Ovary (tissue), 7 donors: ENCODE data around the genes FCGR3B and DUSP12.

DNA sequence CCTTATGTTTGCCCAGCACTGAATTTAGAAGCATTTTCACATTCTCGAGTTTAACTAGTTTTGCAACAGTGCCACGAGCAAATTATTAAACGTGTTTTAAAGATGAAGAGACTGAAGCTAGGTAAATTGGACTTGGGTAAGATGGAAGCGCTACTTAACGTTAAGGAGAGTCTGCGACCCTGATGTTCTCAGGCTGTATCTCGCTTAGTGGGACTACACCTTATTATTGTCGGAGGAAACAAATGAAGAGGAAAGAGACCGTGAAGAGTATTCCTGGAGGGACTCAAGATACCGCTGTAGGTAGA lies 32.5 kb upstream of the CFAP126 start:
- PRO-cap, 7 experiments = no peak in any of the 7 experiments
- RAMPAGE, long total RNA, 2 experiments = no peak in any of the 2 experiments

- PRO-cap, 7 experiments = no peak in any of the 7 experiments
- RAMPAGE, long total RNA, 2 experiments = no peak in any of the 2 experiments
Observed at GRCh38 chr1:161487209-161487931, 17.9 kb upstream of the FCGR2A start.

DNA sequence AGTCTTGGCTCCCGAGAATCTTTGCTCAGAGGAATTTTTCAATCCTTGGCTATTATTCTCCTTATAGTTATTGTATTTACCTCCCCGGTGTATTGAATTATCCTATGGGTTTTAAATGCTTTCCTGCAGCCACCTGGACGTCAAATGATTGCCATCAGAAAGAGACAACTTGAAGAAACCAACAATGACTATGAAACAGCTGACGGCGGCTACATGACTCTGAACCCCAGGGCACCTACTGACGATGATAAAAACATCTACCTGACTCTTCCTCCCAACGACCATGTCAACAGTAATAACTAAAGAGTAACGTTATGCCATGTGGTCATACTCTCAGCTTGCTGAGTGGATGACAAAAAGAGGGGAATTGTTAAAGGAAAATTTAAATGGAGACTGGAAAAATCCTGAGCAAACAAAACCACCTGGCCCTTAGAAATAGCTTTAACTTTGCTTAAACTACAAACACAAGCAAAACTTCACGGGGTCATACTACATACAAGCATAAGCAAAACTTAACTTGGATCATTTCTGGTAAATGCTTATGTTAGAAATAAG lies 6.4 kb upstream of the HSPA6 start:
- PRO-cap, 7 experiments = no peak in any of the 7 experiments
- RAMPAGE, long total RNA, 2 experiments = no peak in any of the 2 experiments

DNA sequence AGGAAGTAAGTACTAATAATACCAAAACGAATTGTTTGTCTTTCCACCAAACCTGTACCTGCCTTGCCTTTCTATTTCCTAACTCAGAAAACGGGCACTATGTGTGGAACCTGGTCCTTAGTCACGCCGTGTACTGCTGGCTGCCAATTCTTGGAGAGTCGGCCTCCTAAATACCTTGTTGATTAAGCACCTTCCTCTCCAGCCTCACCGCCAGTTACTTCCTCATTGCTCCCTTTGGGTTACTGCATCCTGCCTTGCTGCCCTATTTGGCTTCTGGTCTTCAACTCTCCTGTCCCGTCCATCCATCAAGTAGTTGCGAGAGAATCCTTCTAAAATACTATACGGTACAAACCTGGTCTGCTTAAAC lies 9.0 kb downstream of the FCGR3A start:
- PRO-cap, 7 experiments = no peak in any of the 7 experiments
- RAMPAGE, long total RNA, 2 experiments = no peak in any of the 2 experiments

GRCh38 chr1:161630952-161631798 lies at the start of gene FCGR3B:
Gene FCGR3B (minus strand): TSS chr1:161631176.
- PRO-cap, 7 experiments = no peak in any of the 7 experiments
- RAMPAGE, long total RNA, 2 experiments = start-site peak on the minus strand in 1 of 2 experiments, at chr1:161631114-161631890 at its widest, 8 reads per replicate

GRCh38 chr1:161739697-161740409 lies 9.7 kb upstream of the DUSP12 start:
- PRO-cap, 7 experiments = peak in 2 of 7 experiments; most common plus-strand start chr1:161740203 (in 1); most common minus-strand start chr1:161739982 (in 1)
- RAMPAGE, long total RNA, 2 experiments = no peak in any of the 2 experiments

DNA sequence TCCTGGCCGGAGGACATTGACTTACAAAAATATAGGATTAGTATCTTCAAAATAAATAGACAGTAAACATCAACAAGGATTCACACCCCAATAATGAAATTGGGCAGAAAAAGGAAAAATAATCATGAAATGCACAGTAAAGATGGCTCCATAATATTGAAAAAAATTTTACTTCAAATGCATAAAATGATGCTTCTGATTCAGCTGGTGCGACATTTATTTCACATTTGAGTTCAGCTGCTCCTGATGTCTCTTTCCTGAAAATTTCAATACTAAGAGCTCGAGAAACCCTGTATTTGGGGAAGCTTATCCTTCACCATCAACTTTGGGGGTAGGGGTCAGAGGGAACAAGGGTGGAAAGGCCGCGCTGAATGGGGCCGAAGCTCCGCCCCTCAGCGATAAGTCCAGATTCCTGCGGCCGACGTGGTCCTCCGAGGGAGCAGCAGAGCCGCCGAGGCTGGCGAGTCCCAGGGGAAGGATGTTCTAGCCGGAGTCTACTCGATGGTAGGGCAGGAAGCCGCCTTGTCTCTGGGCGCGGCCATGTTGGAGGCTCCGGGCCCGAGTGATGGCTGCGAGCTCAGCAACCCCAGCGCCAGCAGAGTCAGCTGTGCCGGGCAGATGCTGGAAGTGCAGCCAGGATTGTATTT lies at the start of gene DUSP12:
DUSP12 (plus strand) TSS at position 525 of the 647 bp plus-strand sequence.
- PRO-cap, 7 experiments = peak in 7 of 7 experiments; most common plus-strand start position 541 of the sequence (in 6); most common minus-strand start position 394 of the sequence (in 3)
- RAMPAGE, long total RNA, 2 experiments = start-site peak on the plus strand in 1 of 2 experiments, centred at position 551 of the sequence, 222 reads per replicate

- PRO-cap, 7 experiments = no peak in any of the 7 experiments
- RAMPAGE, long total RNA, 2 experiments = no peak in any of the 2 experiments
Observed at GRCh38 chr1:161890896-161891669, 125.0 kb downstream of the ATF6 start.

GRCh38 chr1:162024166-162024701 lies 565 bp upstream of the OLFML2B start:
- PRO-cap, 7 experiments = no peak in any of the 7 experiments
- RAMPAGE, long total RNA, 2 experiments = no peak in any of the 2 experiments

DNA sequence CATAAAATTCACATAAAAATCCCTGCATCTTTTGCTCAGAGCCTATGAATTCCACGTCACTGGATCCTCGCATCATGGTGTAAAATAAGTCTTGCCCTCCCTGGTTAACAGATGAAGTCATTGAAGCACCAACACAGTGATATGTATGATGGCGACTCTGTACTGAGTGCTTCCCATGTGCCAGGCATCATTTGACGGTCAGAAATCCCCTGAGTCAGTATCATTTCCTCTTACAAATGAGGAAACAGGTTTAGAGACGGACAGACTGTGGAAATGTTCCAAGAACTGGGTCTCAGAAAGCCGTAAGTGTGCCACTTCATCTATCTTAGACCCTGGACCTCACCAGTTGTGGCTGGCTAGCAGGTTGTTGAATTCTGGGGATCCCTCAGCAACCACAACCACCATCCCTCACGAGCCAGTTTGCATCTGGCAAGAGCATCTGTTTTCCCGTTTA lies 5.1 kb upstream of the OLFML2B start:
- PRO-cap, 7 experiments = no peak in any of the 7 experiments
- RAMPAGE, long total RNA, 2 experiments = no peak in any of the 2 experiments

DNA sequence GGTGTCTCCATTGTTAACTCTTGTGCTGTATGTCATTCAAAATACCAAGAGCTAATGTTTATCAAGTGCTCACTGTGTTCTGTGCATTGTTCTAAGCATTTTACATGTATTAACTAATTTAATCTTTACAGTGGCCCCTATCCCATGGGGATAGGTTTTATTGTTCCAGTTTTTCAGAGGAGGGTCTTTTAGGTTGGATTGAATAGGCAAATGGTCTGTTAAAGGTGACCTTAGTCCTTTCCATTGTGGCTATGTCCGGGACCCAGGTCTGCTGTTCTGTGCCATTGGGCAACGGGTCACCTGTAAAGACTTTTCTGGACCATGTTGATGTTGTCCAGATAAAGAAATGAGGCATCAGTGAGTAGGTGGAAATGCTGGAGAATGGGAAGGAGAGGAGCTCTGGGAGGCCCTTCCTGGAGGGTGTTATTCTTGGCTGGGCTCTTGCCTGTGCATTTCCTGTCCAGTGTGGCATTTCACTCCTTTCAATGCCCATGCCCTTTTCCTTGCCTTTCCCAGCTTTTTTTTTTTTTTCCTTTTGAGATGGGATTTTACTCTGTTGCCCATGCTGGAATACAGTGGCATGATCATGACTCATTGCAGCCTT lies 11.6 kb downstream of the NOS1AP start:
- PRO-cap, 7 experiments = no peak in any of the 7 experiments
- RAMPAGE, long total RNA, 2 experiments = no peak in any of the 2 experiments

DNA sequence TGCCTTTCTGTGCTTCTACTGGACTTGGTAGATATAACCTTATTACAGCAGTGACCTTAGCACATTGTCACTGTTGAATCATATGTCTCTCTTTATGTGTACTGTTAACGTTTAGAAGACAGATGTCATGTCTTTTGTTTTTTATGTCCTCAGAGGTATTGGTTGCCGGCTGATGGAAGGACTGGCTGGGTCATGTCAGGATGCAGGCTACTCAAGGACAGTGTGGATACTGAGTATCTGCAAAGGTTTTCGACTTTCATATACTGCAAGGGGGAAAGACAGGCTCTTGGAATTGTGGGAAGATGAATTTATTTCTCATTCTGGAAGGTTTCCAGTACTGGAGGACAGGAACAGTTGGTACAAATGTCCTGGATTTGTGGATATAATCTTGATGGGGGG lies 65.6 kb downstream of the NOS1AP start:
- PRO-cap, 7 experiments = no peak in any of the 7 experiments
- RAMPAGE, long total RNA, 2 experiments = no peak in any of the 2 experiments

- PRO-cap, 7 experiments = no peak in any of the 7 experiments
- RAMPAGE, long total RNA, 2 experiments = no peak in any of the 2 experiments
Observed at GRCh38 chr1:162247135-162247817, 129.4 kb downstream of the SPATA46 start.

DNA sequence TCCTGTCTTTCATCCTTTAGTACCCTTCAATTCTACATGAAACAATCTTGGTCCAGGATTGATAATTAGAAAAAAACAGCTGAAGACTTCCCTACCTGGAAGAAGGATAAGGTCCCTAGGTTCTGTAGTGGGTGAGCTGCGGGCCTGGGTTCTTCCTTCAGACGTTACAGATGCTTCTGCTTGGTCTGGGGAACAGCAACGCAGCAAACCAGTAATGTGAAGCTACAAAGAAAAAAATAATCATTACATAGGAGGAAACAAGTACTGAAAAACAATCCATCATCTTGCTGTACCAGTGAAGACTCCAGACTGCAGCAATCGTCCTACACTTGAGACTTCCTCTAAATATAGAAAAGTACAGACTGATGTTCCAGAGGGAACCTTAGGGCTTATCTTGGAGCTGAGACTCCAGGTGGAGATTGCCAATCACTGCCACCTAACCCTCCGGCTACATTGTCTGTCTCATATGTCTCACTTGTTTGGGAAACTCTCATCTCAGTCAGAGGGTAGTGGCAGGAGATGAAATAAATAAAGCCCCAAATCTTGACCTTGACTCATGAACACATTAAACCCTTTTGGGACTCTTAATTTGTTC lies 9.5 kb upstream of the UHMK1 start:
- PRO-cap, 7 experiments = no peak in any of the 7 experiments
- RAMPAGE, long total RNA, 2 experiments = no peak in any of the 2 experiments

DNA sequence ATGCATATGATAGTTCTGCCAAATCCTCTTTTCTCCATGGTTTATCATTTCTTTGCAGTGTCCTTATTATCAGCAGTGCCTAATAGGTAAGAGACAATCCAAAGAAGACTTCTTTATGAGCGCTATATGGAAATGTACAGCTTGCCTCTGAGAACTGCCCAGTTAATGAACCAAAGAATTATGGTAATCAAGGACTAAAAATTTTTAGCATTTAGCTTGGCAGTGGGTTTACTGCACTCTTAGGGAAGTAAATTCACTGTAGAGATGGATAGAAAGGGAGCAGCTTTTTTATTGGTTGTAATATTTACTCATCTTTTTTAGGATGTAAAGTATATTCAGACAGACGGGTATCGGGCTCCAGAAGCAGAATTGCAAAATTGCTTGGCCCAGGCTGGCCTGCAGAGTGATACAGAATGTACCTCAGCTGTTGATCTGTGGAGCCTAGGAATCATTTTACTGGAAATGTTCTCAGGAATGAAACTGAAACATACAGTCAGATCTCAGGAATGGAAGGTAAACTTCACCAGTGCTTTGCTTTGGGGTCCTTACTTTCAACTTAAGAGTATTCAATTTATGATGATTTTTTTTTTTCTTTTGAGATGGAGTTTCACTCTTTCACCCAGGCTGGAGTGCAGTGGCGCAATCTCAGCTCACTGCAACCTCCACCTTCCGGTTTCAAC lies 3.1 kb downstream of the UHMK1 start:
- PRO-cap, 7 experiments = no peak in any of the 7 experiments
- RAMPAGE, long total RNA, 2 experiments = no peak in any of the 2 experiments

- PRO-cap, 7 experiments = no peak in any of the 7 experiments
- RAMPAGE, long total RNA, 2 experiments = no peak in any of the 2 experiments
Observed at GRCh38 chr1:162562320-162563157, 1.0 kb downstream of the UAP1 start.

DNA sequence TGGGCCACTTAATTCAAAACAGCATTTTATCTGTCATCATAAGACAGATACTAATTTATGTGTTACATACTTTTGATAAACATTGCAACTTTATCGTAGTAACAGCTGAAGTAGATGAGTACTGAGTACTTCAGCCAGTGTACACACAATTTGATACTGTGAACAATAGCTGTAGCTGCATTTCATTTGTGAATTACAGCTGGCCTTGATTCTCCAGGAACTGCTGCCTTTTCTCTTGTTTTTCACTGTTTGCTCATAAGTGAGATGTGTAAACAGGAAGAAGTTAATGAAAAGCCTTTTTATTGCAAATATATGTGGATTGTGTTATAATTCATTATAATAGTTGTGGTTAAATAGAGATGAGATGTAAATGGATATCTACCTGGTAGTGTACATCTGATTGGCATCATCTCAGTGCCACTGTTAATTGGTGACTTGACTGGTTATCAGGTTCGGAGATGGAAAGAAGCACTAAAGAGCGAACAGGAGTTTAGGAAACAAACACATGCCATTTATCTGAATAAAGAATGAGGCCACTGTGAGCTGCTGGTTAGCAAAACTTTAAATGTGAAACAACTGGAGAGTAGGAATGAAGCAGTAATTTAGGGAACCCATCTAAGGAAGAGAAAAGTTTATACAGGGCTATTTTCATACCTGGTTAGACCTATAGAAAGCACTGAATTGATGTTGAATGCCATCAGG lies 10.4 kb downstream of the UAP1 start:
- PRO-cap, 7 experiments = no peak in any of the 7 experiments
- RAMPAGE, long total RNA, 2 experiments = no peak in any of the 2 experiments

- PRO-cap, 7 experiments = no peak in any of the 7 experiments
- RAMPAGE, long total RNA, 2 experiments = no peak in any of the 2 experiments
Observed at GRCh38 chr1:162612537-162613529, 19.4 kb upstream of the DDR2 start.

- PRO-cap, 7 experiments = peak in 5 of 7 experiments; most common plus-strand start chr1:162696768 (in 4); most common minus-strand start chr1:162696322 (in 1)
- RAMPAGE, long total RNA, 2 experiments = no peak in any of the 2 experiments
Observed at GRCh38 chr1:162696143-162697308, 64.3 kb downstream of the DDR2 start.

- PRO-cap, 7 experiments = no peak in any of the 7 experiments
- RAMPAGE, long total RNA, 2 experiments = no peak in any of the 2 experiments
Observed at GRCh38 chr1:162719639-162720292, 70.7 kb upstream of the HSD17B7 start.